Metanephros (tissue), 2 donors: Measurements from ENCODE around the genes CHMP3, PLGLB2 and EIF2AK3.

- RAMPAGE, long total RNA: no peak
These were observed 56.8 kb downstream of the POLR1A start for GRCh38 chr2:86048761-86049326.

- RAMPAGE, long total RNA: no peak
These were observed 37.6 kb downstream of the POLR1A start for GRCh38 chr2:86068001-86068605.

DNA sequence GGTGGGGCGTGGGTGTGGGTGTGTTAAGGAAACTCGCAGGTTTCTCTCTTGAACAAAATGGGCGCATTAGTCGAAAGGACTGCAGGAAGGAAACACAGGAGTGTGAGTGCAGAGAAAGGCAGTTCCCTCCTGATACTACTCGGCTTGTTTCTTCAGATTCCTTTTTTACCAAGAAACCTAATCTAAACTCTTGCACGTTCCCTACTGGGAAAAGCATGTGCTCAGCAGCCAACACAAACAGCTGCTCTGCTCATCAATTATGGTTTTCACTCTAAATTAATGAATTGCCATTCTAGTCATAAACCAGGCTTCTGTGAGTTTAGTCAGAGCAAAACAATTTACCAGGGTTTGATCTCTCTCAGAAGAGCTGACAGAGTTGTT is 57.4 kb downstream of the REEP1 start:
- RAMPAGE, long total RNA: no peak

- RAMPAGE, long total RNA: no peak
These were observed 29.9 kb downstream of the CHMP3 start for GRCh38 chr2:86533317-86533747.

GRCh38 chr2:86562528-86563772 is at the start of gene CHMP3:
Gene CHMP3, minus strand, starts transcription at chr2:86563443.
- RAMPAGE, long total RNA: no peak

GRCh38 chr2:86775361-86776394 is 15.0 kb downstream of the CD8A start:
- RAMPAGE, long total RNA: no peak

DNA sequence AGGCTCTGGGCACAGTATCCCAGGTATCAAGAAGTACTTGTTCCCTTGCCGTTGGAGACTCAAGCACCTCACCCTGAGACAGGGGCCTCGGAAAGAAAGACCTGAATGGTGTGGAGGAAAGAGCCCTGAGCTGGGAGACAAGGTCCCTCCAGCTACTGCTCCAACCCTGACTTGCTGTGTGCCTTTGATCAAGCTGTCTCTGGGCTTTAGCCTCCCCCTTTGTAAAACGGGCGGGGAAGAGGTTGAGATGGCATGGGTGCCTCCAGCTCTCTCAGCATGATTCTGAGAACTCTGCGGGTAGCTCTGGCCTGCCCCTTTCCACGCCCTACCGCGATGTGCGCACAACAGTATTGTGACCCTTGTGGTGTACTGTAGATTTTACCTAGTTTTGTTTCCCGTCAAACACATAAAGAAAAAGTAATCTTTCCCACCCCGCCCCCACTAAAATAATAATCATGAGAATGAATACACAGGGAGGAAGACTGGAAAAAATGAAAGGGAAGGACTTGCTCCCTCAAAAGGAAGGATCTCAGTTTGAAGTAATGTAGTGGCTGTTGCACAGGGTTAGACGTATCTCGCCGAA is 5.3 kb downstream of the CD8A start:
- RAMPAGE, long total RNA: no peak

GRCh38 chr2:86821920-86822144 is 31.1 kb upstream of the CD8A start:
- RAMPAGE, long total RNA: no peak

- RAMPAGE, long total RNA: no peak
These were observed 108.2 kb upstream of the PLGLB2 start for GRCh38 chr2:87639723-87640108.

DNA sequence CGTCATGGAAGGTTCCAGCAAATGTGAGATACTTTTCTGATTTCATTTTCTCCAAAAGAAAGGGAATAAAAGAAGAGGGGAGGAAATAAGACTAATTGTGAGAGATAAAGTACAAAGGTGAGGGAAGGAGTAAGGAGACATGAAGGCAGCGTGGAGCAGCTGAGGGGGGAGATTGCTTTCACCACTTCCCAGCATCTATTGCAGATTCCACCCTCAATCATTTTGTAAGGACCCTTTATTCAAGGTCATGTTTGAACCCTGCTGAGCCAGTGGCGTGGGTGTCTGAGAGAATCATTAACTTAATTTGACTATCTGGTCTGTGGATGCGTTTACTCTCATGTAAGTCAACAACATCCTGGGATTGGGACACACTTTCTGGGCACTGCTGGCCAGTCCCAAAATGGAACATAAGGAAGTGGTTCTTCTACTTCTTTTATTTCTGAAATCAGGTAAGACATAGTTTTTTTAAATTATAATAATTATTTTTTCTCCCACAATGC is at the start of gene PLGLB2:
Gene PLGLB2 (plus strand): TSS at position 334 of the 500 bp plus-strand sequence.
- RAMPAGE, long total RNA: no peak

GRCh38 chr2:87750272-87751053 is 2.6 kb downstream of the PLGLB2 start:
- RAMPAGE, long total RNA: no peak

DNA sequence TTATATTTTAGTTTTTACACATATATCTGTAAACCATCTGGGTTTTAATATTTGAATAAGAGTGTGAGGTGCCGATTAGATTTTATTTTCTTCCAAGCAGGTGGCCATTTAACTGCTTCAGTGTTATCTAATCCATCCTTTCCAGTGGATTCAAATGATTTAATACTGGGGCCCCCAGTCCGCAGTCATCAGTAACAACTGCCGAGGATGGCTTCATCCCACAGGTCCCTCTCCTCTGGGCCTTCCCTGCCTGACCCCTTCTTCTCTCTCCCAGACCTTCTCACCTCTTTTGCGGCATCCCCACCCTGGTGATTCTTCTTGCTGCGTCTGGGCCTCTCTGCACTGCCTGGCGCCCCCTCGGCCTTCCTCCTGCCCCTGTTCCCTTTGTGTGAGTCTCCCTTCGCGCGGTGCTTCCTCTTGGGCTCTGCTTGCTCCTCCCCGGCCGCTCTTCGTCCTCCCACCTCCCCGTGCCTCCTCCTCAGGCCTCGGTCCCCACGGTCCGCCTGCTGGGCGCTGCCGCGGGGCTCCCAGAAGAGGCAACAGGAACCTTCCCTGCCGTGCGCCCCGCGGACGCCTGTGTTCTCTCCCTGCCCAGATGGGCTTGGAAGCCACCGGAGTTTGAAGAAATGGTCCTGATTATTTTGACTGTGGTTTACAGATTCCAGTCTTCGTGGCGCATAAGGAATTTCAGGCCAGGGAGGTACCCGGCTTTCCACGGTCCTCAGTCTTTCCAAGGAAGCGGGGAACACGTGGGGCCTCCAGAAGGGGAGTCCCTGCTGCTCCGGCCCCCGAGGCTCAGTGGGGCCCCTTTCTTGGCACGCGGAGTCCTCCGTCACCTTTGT is 52.6 kb downstream of the KRCC1 start:
- RAMPAGE, long total RNA: no peak

DNA sequence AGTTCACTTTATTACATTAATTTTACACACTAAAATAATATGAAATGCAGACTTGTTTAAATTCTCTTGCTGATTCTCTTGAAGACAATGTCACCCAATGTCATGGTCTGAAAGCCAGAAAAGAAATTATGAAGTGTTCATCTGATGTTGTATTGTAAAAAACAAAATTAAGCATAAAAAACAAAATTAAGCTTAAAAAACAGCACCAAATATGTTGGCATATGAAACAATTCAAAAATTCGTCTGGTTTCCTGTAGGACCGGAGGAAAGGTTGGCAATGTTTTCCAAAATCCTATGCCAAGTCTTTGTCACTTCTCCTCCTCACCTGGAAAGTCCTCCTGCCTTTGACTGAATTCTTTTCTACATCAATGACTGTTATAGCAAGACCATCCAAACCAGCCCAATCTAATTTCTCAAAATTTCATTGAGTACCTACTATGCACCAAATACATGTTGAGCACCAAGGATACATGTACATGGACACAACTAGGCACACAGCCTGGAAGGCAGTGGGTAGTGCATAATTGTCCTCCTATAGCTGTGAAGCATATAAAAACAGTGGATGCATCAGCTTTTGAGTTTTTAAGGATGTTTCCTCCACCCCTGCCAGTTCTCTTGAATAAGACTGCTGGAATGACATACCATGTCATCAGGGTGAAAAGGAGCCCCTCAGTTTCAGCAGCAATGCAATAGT is 4.7 kb downstream of the FABP1 start:
- RAMPAGE, long total RNA: no peak

- RAMPAGE, long total RNA: no peak
These were observed 10.5 kb upstream of the FABP1 start for GRCh38 chr2:88138391-88138760.

DNA sequence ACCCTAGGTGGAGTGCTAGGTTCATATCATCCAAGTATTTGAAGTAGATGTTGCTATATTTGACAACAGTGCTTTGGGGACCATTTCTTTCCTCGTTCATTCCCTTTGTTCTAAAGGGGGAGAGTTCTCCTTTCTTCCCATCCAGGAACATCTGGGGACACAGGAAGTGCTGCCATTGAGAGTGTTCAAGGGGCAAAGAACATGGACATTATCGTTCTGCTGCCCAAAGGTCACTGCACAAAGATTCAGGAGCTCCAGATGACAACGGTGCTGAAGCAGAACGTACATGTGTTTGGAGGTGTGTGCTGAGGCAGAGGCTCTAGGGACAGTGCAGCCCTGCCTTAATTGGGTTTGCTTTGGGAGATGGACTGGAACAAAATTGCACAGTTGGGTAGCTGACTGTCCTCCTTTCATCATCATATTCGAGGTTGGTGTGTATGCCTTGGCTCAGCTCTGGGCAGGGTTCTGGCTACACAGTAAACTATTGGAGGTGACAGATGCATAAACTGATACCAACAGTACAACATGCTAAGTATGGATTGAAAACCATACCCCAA is 5.0 kb downstream of the THNSL2 start:
- RAMPAGE, long total RNA: no peak

DNA sequence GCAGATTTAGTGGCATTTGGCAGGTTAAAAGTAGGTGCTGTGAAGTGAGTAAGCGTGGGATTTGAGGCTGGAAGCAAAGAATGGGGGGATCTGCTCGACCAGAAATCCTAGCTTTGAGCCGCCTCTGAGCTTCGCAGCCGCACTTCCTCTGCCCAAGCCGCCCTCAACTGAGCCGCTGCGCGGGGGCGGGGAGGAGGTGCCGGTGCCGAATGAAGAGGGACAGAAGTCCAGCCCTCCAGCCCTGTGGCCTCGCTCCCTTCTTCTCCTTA is 30.1 kb downstream of the THNSL2 start:
- RAMPAGE, long total RNA: no peak

DNA sequence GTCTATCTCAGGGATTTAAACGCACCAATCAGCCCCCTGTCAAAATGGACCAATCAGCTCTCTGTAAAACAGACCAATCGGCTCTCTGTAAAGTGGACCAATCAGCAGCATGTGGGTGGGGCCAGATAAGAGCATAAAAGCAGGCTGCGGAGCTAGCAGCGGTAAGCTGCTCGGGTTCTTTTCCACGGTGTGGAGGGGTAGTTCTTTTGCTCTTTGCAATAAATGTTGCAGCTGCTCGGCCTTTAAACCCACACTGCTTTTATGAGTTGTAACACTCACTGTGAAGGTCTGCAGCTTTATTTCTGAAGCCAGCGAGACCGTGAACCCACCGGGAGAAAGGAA is 20.7 kb upstream of the TEX37 start:
- RAMPAGE, long total RNA: no peak

DNA sequence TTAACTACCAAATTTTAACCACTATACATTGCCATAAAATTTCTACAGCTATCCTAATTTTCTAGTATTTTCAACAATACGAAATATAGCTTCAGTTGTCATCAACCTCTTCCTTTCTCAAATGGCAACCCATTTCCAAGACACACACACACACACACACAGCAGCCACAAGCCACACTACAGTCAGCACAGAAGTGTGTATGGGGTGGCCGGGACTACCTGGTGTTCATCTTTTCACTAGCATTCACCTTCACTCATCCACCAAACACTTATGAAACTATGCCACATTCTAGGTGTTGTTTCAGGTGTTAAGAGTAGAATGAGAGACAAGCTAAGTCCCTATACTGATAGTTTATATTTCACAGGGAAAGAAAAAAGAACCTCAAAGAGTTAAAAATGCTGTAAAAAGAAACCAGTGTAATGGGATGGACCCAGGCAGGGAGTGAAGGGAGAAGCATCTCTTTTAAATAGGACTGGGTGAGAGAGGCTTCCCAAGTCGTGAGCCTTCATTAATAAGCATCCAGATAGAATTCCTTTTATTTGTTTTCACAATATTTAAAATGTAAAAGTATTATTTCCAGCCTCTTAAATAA is 40.1 kb downstream of the TEX37 start:
- RAMPAGE, long total RNA: no peak

DNA sequence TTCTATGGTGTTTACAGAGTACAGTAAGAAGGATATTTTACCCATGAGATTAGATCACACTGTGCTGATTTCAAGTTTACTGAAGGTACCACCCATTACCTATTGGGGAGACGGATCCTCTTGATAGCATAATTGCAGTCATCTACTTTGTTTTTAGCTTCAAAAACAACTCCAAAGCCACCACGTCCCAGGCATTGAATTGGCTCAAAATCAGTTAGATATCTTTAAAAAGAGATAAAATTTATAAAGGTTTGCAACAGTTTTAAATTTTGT is 47.9 kb downstream of the EIF2AK3 start:
- RAMPAGE, long total RNA: no peak

GRCh38 chr2:88626677-88627661 is at the start of gene EIF2AK3:
Gene EIF2AK3, minus strand, starts transcription at chr2:88627464.
- RAMPAGE, long total RNA: no peak